AG09309 (cell line): Measurements from ENCODE around the genes C17orf67 and DGKE.

DNA sequence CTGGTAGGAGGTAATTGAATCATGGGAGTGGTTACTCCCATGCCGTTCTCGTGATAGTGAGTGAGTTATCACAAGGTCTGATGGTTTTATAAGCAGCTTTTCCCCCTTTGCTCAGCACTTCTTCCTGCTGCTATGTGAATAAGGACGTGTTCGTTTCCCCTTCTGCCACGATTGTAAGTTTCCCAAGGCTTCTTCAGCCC is 131.2 kb downstream of the PCTP start:
- RRBS: no CpG with 5 or more reads among the region's 5 CpGs

- RRBS: 2% methylated on average over 6 of the region's 39 CpGs
Measured at GRCh38 chr17:56592608-56593100, 845 bp upstream of the NOG start.

- RRBS: no CpG with 5 or more reads among the region's 8 CpGs
Measured at GRCh38 chr17:56787021-56787639, 46.6 kb downstream of the C17orf67 start.

GRCh38 chr17:56832872-56833977 is at the start of gene C17orf67:
Gene C17orf67 (minus strand): TSS chr17:56833920.
- RRBS: 4% methylated on average over 31 of the region's 111 CpGs

DNA sequence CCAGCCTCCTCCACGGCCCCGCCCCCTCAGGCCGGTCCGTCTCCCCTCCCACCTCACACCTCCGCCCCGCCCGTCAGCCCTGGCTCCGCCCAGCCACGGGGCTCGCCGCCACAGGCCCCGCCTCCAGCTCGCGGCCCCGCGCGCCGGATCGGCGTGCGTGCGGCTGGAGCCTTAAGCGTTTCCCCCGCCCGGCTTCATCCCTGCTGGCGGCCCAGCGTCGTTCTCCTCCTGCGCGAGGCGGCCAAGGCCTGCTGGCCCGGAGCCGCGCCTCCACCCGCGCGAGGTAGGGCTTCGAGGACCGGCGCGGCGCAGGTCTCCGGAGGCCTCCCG is at the start of gene DGKE:
TSS of gene DGKE (plus strand) at position 174 of the 330 bp plus-strand sequence.
- RRBS: 2% methylated on average over 28 of the region's 44 CpGs

GRCh38 chr17:56887512-56888094 is 26.2 kb downstream of the TRIM25 start:
- RRBS: no CpG with 5 or more reads among the region's 9 CpGs

GRCh38 chr17:56891097-56891925 is 22.5 kb downstream of the TRIM25 start:
- RRBS: no CpG with 5 or more reads among the region's 13 CpGs

GRCh38 chr17:56895186-56895590 is 18.7 kb downstream of the TRIM25 start:
- RRBS: no CpG with 5 or more reads among the region's 9 CpGs

- RRBS: no CpG with 5 or more reads among the region's 7 CpGs
Measured at GRCh38 chr17:56938113-56938586, 22.7 kb downstream of the COIL start.

GRCh38 chr17:57108456-57108957 is 23.5 kb downstream of the AKAP1 start:
- RRBS: no CpG with 5 or more reads among the region's 12 CpGs

GRCh38 chr17:57264546-57265579 is 8.5 kb downstream of the MSI2 start:
- RRBS: no CpG with 5 or more reads among the region's 15 CpGs

DNA sequence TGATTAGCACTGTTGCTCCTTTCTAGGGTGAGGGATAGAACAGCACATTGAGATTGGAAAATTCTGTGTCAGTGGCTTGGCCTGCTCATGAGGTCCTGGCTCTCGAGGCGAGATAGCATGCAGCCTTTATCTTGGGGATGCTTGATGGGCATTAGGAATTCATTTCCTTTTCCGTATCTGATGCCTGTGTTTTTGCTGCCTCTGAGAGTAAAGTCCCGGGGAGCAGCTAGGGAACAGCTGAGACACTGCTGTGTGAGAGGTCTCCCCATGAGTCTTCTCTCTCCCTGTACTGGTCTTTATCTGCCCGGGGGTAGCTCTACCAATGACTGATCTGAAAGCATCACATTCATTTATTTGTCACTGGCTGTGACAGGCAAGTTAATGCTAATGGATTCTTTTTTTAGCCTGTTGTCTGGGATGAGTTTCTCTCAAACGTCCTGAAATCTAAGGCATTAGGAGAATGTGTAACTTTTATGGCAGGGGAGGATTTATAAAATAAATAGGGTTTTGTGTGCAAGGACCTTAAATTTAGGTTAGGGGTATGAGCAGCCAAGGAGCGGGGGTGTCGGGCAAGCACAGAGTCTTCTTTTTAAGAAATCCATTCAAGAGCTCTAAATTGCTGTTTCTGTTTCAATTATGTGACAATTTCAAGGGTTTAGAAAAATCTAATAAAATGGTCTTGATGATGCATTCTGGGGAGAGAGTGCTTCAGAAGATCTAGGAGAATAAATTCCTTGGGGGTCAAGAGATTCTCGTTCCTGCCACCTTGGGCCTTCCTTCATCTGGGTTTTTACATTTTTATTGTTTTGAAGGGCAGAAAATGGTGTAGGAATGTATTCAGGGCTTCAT is 14.7 kb downstream of the MSI2 start:
- RRBS: 64% methylated on average over 2 of the region's 9 CpGs

GRCh38 chr17:57365201-57365810 is 109.0 kb downstream of the MSI2 start:
- RRBS: no CpG with 5 or more reads among the region's 4 CpGs

DNA sequence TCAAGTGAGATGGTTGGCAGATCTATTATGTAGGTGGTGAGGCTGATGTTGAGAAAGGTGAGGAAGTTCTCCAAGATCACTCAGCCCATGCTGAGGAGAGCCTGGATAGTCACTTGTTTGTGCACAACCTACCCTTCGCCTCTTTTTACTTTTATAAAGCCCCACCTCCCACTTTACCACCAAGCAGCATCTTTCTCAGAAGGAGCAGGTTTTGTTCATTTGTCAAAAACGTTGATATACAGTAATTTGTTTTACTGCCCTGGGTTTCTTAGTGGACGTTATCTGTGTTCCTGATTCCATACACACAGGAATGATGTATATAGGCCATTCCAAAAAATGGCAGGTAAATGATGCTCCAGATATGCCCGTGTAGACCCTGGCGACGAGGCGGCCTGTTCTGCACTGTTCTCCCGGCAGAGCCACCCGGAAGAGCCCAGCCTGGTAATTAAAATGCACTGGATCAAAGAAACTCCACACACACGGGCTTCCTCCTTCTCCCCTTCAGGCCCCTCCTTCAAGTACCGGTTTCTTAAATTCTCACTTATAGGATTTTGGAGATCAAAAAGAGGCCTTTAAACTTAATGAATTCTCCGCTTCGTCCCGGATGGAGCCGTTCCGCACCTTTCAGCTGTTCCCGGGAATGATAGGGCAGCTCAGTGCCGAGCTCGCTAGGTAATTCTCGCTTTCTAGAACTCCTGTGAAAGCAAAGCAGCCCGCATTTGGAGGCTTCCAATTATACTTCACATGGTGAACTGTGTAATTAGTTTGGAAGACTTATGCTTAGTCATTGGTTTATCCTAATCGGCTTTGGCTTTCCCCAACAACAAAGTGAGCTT is 149.8 kb downstream of the MSI2 start:
- RRBS: 86% methylated on average over 5 of the region's 22 CpGs

DNA sequence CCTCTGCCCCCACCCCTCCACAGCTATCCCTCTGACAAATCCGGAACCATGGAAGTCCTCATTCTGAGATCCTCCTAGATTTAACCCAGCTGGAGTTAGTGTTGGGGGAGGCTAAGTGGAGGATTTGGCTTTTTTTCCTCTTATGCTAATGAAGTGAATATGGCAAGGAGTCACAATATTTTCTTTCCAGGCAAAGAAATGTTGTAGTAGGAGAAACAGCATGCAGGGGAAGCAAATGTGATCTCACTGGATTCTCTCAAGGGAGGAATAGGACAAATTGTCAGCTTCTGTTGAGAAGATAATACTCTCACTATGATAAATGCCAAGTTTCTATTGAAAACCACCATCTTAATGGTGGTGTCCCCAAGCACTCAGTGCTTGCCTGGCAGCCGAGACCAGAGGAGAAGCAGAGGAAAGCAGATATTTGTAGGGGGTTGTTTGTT is 159.5 kb downstream of the MSI2 start:
- RRBS: no CpG with 5 or more reads among the region's 2 CpGs

DNA sequence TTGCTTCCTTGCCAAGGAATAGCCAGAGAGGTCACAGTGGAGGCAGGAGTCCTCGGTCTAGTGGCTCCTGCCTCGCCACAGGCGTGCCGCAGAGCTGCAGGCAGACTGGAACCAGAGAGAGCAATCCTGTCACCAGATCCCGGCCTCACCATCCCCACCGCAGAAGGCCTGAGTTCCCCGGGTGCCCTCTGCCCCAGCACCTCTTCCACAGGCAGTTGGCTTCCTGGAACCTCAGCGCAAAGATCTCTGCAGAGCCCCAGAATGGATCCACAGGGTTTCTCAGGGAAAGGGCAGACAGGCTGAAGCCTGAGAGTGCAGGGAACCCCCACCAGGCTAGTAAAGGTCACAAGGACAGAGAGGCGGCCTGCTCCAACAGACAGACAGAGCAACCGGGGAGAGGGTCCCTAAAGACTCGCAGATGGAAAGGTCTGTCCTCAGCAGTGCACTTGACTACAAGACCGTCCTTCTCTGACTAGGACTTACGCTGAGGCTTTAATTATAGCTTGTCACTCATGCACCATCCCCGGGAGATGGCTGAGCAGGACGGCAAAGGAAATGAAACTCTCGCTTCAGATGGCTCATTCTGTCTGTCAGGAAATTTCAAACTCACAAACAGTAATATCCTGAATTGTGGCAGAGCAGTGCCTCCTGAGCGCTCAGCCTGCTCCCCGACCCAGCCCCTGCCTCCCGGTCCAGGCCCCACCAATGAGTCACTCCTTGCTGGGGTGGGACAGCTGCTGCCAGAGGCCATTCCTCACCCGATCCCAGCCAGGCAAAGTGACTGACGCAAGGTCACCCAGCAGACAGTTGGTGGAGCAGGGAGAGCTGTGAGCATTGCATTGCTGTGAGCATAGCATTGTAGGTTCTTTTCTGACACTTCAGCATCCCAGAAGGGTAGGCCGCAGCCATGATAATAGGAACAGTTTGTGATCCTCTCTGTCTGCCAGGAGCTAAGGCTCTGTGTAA is 21.2 kb downstream of the CCDC182 start:
- RRBS: no CpG with 5 or more reads among the region's 22 CpGs

- RRBS: 5% methylated on average over 12 of the region's 32 CpGs
Measured at GRCh38 chr17:57810332-57811542, 39.1 kb downstream of the MRPS23 start.

DNA sequence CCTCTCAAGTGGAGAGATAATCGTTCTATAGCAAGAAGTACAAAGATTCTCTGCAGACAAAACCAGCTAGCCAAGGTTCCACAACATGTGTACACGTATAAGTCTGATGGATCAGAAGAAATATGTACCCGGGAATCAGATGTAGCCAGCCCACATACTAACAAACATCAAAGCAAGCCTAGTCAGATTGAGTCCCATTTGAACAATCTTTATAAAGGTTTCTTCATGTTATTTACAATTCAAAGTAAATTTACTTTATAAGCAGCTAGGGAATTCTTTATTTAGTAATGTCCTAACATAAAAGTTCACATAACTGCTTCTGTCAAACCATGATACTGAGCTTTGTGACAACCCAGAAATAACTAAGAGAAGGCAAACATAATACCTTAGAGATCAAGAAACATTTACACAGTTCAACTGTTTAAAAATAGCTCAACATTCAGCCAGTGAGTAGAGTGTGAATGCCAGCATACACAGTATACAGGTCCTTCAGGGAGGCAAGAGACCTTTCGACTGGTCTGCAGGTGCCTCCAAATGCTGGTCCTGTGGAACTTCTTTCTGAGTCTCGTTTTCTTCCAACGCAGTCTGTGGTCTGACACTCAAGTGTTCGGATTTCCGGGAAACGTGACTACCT is 10.4 kb downstream of the MRPS23 start:
- RRBS: no CpG with 5 or more reads among the region's 9 CpGs

GRCh38 chr17:57846280-57846674 is 3.6 kb downstream of the MRPS23 start:
- RRBS: no CpG with 5 or more reads among the region's 14 CpGs

DNA sequence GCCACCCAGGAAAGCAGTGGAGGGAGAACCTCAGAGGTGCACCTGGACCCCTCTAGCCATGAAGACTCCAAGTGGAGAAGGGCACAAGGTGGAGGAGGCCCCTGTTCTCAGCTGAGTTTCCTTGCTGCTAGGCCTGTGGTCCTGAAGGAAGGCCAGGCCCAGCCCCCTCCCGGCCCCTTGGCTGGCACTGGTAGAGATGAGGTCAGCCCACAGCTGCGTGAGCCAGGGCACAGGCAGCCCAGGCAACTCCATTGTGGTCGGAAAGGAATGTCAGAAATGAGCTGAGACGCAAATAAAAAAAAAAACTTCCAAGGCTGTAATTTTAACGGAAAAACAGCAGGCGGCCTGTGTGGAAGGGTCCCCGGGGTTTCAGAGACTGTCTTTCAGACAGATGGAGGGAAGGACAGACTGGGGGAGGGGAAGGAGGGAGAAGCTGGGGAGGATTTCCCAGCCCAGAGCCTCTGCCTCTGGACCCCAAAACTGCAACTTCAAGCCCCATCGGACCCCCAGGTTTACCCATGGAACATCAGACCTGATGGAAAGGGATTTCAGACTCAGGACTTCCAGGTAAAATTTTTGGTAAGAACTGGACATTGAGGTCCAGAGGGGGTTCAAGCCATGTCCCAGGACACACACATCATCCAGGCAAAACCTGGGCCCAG is 25.6 kb upstream of the MRPS23 start:
- RRBS: no CpG with 5 or more reads among the region's 8 CpGs